Psoas muscle (tissue), 2 donors: ENCODE measurements around a stretch of chr13.

GRCh38 chr13:45219146-45219628, 18.3 kb upstream of the KCTD4 start:
- PRO-cap, 2 experiments, result no peak in any of the 2 experiments

GRCh38 chr13:45332117-45332797, 8.7 kb downstream of the TPT1 start:
- PRO-cap, 2 experiments, result peak in 1 of 2 experiments; most common minus-strand start chr13:45332631 (in 1)

- PRO-cap, 2 experiments, result no peak in any of the 2 experiments
These were observed 7.9 kb downstream of the TPT1 start for GRCh38 chr13:45332798-45333699.

- PRO-cap, 2 experiments, result no peak in any of the 2 experiments
These were observed 3.6 kb downstream of the TPT1 start for GRCh38 chr13:45337471-45337765.

DNA sequence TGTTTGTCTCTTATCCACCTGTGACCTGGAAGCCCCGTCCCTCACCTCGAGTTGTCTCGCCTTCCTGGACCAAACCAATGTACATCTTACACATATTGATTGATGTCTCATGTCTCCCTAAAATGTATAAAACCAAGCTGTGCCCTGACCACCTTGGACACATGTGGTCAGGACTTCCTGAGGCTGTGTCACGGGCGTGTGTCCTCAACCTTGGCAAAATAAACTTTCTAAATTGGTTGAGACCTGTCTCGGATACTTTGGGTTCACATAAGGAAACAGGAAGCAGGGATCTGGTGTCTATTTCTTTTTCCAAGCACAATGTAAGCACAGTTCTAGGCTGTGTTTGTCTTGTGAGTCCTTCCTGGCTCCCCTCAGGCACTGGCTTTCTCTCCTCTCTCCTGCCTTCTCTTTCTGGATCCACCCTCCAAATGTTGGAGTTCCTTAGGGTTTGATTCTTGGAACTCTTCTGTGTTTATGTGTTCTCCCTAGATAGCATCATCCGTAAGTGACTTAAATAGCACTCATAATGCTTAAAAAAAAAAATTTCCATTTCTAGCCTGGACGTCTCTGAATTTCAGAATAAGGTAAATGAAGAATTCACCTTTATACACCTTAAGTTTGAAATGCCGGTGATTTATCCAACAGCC, 27.6 kb upstream of the TPT1 start:
- PRO-cap, 2 experiments, result no peak in any of the 2 experiments

DNA sequence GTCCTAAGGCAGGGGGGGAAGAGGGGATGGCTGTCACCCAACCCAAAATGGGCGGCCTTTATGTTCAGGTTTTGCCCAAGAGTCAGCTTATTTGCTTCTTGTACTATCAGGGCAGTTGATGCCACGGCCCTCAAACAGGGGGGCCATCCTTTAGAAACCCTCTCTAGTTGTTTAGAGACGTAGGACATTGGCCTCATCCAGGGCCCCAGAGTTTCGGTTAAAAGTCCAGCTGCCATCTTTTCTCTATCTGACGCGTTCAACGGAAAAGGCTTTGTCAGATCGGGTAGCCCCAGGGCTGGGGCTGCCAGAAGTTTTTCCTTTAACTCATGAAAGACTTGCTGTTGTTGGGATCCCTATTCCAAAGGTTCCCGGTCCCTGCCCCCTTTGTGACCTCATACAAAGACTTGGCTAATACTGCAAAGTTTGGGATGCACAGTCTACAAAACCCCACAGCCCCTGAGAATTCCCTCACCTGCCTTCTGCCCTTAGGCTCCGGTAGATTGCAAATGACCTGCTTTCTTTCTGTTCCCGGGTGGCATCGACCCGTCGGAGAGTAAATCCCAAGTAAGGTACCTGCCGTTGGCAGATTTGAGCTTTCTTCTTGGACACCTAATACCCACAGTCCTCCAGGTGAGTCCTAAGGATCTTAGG, 37.8 kb upstream of the TPT1 start:
- PRO-cap, 2 experiments, result no peak in any of the 2 experiments

DNA sequence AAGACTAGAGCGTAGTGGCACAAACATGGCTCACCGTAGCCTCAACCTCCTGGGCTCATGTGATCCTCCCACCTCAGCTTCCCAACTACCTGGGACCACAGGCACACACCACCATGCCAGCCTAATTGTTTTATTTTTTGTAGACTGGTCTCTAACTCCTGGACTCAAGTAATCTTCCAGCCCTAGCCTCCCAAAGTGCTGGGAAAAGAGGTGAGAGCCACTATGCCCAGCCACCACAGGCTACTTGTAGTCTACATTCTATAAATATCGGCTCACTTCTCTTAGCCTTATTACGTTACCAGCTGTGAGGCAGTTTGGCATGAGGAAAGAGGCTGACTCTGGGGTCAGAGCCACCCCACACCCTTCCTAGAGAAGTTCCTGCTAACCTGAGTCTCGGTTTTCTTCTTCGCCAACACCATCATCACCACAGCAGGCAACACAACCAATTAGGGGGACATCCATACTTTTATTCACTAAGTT, 6.0 kb downstream of the SLC25A30 start:
- PRO-cap, 2 experiments, result no peak in any of the 2 experiments

DNA sequence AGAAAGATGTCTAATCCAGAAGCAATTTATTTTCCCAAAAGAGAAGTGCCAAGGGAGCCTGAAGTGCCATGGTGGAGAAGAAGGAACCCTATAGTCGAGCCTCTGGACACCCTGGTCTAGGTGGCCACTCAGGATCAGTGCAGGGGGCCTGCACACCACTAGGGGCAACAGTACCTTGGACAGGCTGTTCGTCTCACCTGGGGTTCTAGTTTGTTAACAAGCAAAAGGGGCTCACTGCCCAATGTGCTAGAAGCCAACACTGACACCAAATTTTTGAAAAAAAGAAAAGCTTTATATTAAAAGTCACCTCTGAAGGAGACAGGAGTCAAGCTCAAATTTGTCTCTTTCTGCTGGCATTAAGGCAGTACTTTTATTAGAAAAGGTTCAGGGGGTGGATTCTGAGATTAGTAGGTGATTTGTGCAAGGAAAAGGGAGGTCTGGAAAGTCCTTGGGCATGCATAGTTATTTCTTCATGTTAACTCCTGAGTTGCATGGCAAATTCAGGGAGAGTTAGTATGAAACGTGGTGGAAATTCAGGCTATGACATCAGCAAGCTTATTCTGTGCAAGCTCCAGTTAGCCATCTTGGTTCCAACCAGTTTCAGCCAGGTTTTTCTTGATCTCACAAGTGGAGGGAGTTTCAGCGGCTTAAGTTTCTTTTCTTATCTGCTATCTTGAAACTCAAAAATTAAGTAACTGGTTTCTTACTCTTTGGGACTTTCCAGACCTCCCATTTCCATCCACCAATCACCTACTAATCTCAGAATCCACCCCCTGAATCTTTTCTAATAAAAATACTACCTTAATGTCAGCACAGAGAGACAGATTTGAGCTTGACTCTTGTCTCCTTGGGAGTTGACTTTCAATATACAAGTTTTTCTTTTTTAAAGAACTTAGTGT, 843 bp upstream of the CBY2 start:
- PRO-cap, 2 experiments, result no peak in any of the 2 experiments

DNA sequence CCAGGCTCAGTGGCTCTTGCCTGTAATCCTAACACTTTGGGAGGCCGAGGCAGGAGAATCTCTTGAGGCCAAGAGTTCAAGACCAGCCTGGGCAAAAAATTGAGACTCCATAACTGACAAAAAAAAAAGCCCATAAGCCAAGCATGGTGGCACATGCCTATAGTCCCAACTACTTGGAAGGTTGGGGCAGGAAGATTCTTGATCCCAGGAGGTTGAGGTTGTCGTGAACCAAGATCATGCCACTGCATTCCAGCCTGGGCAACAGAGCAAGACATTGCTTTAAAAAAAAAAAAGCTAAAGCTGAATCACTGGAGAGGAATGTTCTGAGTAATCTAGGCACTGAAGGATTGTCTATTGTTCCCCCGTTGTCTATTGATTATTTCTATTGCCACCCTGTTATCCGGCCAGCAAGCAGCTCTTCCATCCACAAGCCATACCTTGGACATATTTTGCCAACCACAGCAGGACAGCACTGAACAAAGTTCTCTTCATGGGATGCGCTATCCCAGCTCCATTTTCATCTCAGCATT, 21.9 kb upstream of the SIAH3 start:
- PRO-cap, 2 experiments, result no peak in any of the 2 experiments

DNA sequence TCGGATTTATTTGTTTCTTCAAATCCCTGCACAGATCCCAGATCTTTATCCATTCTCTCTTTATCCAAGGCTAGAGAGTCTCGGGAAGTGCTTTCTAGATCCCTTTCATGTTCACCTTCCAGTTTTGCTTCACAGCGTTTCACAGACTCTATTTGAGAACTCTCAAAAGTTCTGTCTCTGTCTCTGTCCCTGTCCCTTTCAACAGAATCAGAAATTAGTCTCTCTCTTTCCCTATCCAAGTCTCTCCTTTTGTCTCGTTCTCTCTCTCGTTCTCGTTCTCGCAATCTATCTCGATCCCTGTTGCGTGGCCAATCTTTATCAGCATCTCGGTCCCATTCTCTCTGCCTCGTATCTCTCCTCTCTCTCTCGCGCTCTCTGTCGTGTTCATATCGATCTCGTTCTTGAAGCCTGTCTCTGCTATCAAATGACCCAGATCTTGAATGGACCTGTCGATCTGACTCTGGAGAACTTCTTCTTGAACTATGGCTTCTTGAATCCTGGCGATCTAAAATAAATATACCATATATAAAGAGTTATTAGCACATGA, 84.9 kb downstream of the ZC3H13 start:
- PRO-cap, 2 experiments, result no peak in any of the 2 experiments

DNA sequence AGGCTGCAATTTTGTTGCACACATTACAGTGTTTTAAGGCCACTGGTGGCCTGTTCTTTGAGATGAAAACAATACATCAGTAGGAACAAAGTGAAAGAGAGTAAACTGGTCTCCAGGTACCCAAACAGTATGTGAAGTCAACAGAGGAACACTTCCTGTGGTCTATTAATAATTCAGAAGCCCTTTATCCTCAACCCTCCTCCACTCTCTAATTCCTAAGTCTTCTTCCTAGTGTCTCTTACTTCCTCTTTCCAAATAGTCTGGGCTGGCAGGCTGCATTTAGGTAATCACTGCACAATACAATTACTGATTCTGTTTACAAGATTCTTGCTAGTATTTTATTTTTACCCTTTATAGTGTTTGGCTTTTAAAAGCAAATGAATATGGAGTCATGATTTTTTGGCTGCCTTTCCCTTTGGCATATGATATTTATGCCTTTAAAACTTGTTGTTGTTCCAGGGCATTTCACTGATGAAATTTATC, 2.8 kb downstream of the CPB2 start:
- PRO-cap, 2 experiments, result no peak in any of the 2 experiments

- PRO-cap, 2 experiments, result no peak in any of the 2 experiments
These were observed 20.4 kb upstream of the CPB2 start for GRCh38 chr13:46125060-46125864.

DNA sequence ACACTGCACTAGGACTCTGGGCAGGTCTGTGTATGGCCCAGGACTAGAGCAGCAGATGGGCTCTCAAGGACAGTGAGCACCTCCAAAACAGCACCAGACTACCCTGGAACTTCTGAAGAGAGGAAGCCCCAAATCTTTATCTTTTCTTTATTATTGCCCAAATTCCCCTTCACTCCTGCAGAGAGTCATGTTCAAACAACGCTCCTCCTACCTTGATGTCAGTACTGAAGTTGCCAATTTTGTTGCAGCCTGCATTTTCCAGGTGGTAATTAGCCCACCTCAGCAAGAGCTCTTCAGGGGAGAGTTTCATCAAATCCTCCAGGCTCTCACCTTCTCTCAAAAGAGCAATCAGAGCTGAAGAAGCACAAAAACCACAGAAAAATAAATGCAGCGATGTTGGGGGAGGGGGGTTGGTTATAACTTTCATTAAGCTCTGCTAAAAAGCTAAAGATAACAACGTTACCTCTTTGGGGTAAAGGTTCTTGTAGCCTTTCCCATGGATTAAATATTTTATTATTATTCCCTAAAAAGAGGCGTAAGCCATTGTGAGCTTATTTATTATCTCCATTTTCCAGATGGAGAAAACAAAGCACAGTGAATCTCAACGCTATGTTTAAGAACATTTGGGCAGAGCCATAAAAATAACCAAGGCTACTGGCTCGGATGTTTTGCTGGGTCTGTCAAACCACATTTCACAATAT, 31.1 kb downstream of the LCP1 start:
- PRO-cap, 2 experiments, result no peak in any of the 2 experiments

DNA sequence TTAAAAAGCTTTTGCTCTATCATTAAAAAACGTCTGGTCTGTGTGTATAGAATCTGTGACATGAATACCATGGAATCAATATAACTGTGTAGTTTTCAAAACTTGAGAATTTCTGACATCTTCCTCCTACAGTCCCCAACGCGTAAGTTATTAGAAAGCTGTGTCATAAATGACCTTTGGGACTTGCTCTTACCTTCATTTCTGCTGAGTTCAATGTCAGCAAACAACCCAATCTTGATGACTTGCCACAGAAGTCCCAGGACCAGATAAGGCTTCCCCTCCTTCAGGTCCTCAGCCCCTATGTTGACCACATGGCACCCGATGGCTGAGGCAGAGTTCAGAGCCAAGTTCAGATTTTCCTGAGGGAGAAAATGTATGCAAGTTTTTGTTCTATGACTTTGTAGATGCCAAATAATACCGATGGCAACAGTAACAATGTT, 29.4 kb downstream of the LCP1 start:
- PRO-cap, 2 experiments, result no peak in any of the 2 experiments

DNA sequence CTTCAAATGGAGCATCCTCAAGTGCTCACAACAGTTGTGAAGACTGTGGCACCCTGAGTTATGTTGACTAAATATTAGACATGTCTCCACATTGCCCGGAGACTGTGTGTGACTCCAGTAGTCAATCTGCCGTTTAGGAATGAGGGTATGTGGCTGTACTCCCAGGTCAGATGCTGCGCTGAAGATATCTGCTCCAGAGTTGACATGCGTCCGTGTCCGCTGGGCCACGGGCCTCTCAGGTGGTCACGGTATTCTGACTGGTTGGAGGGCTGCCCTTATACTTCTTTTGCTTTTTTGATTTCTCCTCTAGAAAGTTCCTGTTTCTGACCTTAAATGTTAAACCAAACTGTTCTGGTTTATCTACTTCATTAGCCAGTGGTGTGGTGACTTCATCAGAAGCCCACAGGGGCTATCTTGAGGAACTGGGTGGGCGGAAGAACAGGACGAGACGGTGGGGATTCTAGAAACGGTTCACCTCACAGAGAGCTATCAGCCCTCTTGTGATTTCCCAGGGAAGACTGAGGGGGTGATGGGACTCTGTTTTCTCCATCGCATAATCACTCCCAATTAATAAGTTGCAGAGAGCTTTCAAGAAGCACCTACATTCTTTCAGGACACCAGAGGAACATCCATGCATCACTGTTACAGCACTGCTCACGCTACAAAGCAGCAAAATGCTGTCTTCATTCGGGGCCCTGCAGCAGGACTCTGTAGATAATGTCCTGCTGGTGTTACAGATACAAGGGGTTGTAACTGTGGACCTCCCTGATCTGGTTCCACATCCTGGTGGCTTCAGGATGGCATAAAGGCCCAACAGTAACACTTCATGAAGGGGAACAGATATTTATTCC, 1.3 kb upstream of the LCP1 start:
- PRO-cap, 2 experiments, result no peak in any of the 2 experiments

GRCh38 chr13:46403807-46404242, 16.8 kb upstream of the RUBCNL start:
- PRO-cap, 2 experiments, result no peak in any of the 2 experiments

DNA sequence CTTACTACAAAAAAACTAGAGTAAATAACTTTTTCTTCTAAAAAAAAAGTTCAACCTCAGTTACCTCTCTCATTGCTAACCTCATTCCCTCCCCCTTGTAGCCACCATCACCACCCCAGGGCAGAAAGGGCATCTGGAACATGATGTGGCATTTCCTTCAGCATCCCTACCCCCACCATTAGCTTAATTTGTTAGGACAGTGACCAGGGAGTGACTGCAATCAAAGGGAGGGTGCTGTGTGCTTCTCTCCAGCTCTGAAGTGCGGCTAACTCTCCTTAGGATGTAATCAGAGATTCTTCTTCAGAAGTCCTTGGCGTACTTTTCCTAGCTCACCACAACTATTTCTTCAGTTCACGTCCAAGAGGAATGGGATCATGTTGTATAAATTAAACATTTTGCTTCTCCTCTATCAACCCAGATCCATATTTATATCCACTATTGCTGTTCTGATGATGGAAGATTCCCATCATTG, 17.2 kb upstream of the RUBCNL start:
- PRO-cap, 2 experiments, result no peak in any of the 2 experiments

GRCh38 chr13:46667911-46668265, 114.9 kb downstream of the LRCH1 start:
- PRO-cap, 2 experiments, result no peak in any of the 2 experiments

DNA sequence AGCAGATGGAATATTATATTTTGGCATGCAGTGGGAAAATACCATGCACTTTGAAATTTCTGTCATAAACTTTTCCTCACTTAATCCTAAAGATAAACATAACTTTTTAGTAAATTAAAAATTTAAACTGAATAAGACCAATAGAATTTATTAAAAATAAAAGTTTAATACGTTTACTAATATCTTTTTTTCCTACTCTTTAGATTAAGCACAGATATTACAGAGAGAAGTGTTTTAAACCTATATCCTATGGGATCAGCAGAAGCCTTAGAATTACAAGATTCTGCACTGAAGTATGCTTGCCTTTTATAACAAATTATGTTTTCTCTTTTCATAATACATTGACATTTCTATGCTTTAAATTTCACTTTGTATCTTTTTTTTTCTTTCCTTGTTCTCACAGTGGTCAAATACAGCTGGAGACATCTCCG, 92.1 kb downstream of the ESD start:
- PRO-cap, 2 experiments, result no peak in any of the 2 experiments

- PRO-cap, 2 experiments, result no peak in any of the 2 experiments
These were observed 1.7 kb upstream of the MED4 start for GRCh38 chr13:48096582-48097104.